ENCODE data around the genes CCT8, KRTAP27-1, KRTAP20-3, KRTAP19-8 and TIAM1.

DNA sequence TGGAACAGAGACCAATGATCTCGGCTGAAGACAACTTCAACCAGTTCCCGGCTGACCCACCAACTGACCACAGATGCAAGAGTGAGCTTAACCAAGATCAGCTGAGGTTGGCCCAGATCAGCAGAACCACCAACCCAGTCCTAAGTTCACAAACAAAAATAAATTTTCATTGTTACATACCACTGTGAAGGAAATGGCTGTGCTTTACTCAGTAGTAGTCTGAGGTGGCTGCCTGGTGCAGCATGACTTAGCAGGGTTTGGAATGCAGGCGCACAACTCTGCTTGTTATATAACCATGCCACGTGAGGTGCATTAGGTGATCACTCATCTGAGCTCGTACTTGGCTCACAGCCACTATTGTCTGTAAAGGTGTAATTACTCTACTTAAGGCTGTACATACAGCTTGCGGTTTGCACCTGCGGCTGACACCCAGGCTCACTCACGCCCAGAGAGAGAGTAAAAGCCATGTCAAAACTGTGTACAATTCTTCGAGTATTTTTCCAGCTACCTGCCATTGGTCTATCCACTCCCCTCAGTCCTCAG lies 491.9 kb downstream of the N6AMT1 start:
- PRO-cap = no peak

DNA sequence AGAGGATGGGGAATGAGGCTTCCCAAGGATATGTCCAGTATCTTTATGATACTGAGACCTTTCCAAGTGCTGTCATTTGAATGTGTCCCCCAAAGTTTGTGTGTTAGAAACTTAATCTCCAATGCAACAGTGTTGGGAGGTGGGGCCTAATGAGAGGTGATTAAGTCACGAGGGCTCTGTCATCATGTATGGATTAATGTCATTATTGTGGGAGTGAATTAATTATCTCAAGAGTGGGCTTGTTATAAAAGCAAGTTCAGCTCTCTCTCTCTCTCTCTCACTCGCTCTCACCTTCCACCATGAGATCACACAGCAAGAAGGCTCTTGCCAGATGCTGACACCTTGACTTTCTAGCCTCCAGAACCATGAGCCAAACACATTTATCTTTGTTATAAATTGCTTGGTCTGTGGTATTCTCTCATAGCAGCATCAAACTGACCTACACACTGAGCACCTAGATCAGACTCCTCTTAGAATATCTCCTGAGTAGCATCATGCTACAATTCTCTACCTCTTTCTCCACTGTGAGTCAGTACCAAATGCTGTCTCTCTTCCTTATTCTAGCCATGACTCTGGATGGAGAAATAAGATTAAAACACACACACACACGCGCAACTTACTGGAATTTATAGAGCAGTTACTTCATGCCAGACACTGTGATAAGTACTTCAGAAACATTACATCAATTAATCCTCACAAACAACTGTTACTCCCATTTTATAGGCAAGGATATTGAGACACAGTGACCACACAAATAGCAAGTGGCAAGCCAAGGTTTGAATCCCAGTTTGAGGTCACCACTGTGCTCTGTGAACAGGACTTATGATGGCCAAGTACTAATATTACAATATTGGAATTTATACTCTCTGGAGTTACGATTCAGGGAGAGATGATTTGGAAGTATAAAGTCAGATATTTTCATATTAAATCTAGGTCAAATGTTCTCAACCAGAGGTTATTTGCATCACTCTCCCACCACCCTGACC lies 114.5 kb downstream of the N6AMT1 start:
- PRO-cap = no peak

GRCh38 chr21:29072890-29073778 lies at the start of gene CCT8:
Gene CCT8 (minus strand): TSS chr21:29073648.
- PRO-cap = bidirectional peak, plus-strand start at chr21:29073872, minus-strand start at chr21:29073639

GRCh38 chr21:29155349-29156016 lies 25.0 kb downstream of the MAP3K7CL start:
- PRO-cap = no peak

GRCh38 chr21:29159318-29159914 lies 29.0 kb downstream of the MAP3K7CL start:
- PRO-cap = no peak

GRCh38 chr21:29182517-29183344 lies 52.3 kb downstream of the MAP3K7CL start:
- PRO-cap = no peak

DNA sequence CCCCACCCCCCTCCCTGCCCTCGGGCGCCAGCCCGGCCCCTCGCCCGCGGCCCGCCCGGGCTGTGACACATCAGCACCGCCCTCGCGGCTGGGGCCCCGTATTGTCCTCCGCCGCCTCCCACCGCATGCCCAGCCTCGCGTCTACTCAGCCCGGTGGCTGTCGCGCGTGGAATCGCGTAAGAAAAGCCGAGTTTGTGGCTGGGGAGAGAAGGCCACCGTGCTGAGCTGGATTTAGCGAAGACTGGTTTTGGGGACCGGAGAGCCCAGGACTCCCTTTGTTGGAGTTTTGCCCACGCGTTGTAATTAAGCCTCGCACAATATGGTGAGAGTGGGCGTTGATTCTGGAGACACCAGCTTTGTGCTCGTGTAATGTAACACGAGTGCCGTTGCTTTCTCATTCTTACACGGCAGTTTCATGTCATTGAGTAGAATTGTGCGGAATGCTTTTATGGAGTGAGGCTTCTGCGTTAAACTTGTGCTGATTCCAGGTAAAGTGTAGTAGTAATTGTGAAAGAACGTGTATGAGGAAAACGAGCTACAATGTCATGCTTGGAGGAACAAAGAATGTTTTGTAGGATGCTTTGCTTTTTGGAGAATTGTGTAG lies 657 bp downstream of the BACH1 start:
- PRO-cap = bidirectional peak, plus-strand start at position 101 of the sequence, minus-strand start at position 53 of the sequence

- PRO-cap = no peak
These were observed 135.3 kb downstream of the BACH1 start for GRCh38 chr21:29434049-29434435.

DNA sequence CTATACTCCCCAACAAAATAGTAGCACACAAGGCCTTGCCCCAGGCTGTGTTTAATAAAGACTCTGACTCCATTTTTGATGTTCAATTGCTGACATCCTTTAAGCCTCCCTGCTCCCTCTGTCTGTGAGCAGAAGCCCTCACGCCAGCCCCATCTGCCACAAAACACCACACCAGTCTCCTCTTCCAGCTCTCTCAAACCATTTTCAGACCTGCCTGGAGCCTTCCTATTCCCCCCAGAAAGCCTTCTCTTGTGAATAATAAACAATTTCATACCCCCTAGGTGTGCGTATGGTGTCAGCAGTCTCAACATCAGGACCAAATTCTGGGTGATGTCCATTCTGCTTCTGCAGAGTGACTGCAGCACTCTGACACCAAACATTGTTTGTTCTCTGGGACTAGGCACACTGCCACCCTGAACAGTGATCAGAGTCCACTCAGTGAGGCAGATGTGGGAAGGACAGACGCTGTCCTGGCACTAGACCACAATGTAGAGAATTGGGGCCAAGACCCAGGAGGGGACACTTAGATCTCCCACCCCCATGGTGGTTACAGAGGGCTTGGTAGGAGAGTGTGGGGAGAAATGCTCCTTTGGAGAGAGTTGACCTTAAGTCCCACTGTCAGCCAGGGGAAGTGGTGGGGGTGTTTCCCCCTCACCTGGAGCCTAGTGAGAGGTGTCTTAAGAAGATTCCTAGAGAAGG lies 175.0 kb downstream of the BACH1 start:
- PRO-cap = no peak

GRCh38 chr21:30337518-30338048 lies at the start of gene KRTAP27-1:
Gene KRTAP27-1 (minus strand): TSS chr21:30337694.
- PRO-cap = no peak

GRCh38 chr21:30642516-30642947 lies at the start of gene KRTAP20-3:
Gene KRTAP20-3 (plus strand): TSS chr21:30642864.
- PRO-cap = no peak

DNA sequence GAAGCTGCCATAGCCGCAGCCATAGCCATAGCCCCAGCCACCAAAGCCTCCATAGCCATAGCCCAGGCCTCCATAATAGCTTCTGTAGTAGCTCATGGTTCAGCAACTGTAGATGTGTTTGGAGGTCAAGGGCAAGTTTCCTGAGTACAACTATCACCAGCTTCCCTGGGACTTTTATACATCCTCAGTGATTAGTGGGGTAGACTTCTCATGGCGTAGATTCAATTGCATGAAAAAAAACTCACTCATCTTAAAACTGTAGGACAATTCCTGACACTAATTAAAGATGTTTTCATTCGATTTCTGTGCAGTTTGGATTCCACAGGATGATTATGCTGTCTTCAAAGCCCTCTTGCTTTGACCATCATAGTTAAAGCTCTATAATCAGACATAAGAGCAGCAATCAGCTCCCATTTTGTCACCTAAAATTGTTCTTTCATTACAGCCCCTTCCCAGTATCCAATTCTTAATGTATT lies at the start of gene KRTAP19-8:
Gene KRTAP19-8 (minus strand): TSS at position 129 of the 476 bp plus-strand sequence.
- PRO-cap = no peak

- PRO-cap = no peak
These were observed 17.2 kb downstream of the TIAM1 start for GRCh38 chr21:31326748-31327328.

- PRO-cap = unidirectional peak, minus-strand start at chr21:31344199
These were observed at the start of gene TIAM1 for GRCh38 chr21:31343368-31344756. Gene TIAM1 (minus strand): TSS chr21:31344261.

GRCh38 chr21:31647680-31648101 lies 11.8 kb upstream of the SOD1 start:
- PRO-cap = no peak

DNA sequence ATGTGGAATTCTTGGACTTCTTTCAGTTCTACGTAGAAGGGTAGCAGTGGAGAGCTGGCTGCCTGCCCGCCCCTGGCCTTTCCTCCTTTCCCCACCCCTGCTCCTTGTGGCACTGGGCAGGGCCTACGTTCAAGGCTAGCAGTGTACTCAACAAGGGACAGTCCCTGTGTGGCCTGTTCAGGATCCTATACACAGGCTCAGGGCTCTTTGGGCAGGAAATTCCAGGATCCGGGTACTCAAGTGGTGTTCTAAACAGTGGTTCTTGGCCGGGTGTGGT lies 2.4 kb upstream of the SOD1 start:
- PRO-cap = no peak

- PRO-cap = no peak
These were observed 9.8 kb downstream of the SOD1 start for GRCh38 chr21:31668940-31669986.

GRCh38 chr21:31781819-31782087 lies 49.8 kb upstream of the SCAF4 start:
- PRO-cap = no peak

- PRO-cap = no peak
These were observed 74.4 kb downstream of the HUNK start for GRCh38 chr21:31947226-31947630.

- PRO-cap = no peak
These were observed 44.4 kb downstream of the URB1 start for GRCh38 chr21:32348380-32348811.